ENCODE data around the genes LRRD1 and CALCR.

DNA sequence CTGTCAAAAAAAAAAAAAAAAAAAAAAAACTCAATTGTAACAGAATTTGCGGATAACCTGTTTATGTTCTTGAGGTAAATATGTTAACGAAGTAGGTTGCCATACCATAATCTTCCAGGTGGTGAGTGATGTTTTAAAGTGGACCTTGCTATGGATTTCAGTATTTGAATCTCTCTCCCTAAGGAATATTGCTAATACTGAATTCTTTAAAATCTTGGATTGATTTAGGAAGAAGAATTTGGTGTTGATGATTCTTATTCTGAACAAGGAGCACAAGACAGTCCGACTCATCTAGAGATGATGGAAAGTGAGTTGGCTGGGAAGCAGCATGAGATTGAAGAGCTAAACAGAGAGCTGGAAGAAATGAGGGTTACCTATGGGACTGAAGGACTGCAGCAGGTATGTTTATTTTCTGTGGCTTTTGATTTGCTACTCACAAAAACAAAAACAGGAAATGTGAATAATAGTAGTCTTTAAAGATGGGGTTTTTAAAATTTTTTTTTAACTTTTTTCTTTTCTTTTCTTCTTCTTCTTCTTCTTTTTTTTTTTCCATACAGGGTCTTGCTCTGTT lies 52.1 kb downstream of the AKAP9 start:
- PRO-cap, result no peak

DNA sequence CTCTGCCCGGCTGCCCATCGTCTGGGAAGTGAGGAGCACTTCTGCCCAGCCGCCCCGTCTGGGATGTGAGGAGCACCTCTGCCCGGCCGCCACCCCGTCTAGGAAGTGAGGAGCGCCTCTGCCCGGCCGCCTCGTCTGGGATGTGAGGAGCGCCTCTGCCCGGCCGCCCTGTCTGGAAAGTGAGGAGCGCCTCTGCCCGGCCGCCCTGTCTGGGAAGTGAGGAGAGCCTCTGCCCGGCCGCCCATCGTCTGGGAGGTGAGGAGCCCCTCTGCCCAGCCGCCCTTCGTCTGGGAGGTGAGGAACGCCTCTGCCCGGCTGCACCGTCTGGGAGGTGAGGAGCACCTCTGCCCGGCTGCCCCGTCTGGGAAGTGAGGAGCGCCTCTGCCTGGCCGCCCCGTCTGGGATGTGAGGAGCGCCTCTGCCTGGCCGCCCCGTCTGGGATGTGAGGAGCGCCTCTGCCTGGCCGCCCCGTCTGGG lies 86.6 kb downstream of the AKAP9 start:
- PRO-cap, result no peak

- PRO-cap, result no peak
Observed at GRCh38 chr7:92040608-92040905, 93.7 kb downstream of the CYP51A1 start.

DNA sequence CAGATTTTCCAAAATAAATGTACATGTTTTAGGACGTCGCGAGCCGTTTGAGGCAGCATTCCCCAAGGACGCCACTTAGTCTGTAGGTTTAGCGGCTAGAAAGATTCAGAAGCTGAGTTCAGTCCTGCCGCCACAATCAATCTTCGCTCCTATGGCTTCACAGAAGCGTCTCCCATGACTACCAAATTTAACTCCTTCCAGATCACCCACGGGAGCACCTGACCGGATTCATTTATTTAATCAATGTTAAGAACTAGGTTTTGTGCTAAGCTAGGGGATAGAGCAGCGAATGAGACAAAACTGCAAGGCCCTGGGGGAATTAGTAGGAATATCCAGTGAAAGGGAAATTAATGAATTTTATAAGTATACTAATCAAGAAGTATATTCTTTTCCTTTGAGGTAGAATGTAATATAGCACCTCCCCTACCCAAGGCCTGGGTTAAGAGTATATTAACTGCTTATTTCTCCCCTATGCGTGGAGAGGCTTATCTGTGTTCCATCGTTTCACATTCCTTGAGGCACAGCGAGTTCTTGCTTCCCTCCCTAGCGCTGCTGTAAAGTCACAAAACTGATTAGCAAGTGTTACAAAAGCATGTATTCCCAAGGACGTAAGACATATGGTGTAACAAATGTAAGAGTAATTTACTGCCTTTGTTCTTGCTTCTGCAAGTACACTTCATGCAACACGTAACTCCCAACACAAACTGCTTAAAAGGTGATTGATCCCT lies 1.0 kb upstream of the CYP51A1 start:
- PRO-cap, result no peak

DNA sequence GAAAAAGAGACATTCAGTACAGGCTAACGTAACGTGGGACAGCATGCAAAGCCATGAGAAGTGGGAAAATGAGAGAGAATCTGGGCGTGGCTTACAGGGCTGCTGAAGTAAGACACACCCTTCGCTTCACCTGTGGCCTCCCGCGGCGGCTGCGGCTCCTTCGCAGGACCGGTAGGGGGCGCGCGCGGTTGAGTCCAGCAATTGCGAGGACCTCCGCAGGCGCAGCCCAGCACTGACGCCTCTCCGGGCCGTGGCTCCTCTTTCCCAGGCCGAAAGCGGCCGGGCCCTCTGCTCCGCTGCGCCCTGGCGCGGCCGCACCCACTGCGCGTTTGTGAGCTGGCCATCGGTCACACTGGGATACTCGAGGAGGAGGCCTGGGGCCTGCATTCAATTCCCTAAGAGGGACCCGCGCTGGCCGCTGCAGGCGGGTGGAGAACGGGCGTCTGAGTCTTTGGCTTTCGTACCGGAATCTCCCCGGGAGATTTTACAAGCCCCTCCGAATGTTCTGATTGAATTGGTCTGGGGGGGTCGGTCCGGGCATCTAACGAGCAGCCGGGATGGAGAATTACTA lies at the start of gene LRRD1:
Gene LRRD1, minus strand, starts transcription at position 266 of the 571 bp plus-strand sequence.
- PRO-cap, result unidirectional peak, plus-strand start at position 200 of the sequence

DNA sequence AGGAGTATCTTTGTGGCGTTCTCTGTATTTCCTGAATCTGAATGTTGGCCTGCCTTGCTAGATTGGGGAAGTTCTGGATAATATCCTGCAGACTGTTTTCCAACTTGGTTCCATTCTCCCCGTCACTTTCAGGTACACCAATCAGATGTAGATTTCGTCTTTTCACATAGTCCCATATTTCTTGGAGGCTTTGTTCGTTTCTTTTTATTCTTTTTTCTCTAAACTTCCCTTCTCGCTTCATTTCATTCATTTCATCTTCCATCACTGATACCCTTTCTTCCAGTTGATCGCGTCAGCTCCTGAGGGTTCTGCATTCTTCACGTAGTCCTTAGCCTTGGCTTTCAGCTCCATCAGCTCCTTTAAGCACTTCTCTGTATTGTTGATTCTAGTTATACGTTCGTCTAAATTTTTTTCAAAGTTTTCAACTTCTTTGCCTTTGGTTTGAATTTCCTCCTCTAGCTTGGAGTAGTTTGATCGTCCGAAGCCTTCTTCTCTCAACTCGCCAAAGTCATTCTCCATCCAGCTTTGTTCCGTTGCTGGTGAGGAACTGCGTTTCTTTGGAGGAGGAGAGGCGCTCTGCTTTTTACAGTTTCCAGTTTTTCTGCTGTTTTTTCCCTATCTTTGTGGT lies 9.4 kb upstream of the LRRD1 start:
- PRO-cap, result no peak

DNA sequence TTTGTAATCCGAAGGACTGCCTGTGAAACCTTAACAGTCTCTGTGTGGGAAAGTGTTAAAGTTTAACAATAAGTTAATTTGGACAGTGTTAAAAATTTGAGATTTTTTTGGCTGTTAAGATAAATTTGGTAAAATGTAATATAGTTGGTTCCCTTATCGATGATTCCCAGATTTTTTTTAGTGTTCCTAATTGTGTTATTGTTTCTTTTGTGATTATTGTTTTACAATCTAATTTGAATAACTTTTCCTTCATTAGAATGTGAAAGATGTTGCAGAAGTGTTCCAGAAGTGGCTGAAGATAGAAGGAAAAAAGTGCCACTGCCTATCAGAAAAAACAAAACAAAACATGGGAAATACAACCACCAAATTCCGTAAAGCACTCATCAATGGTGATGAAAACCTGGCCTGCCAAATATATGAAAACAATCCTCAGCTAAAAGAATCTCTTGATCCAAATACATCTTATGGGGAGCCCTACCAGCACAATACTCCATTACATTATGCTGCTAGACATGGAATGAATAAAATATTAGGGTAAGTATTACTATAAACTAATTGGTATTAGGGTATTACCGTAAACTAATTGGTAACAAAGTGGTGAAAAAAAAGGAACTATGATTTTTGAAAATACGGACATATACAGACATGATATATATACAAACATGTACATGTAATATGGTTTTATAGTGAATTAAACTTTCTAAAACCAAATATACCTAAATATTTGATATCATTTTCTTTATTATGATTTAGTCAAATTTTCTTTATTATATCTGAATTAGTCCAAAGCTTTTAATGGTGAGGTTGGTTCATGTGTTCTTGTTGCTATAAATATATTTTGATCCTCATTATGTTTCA lies 49.1 kb downstream of the ANKIB1 start:
- PRO-cap, result no peak

DNA sequence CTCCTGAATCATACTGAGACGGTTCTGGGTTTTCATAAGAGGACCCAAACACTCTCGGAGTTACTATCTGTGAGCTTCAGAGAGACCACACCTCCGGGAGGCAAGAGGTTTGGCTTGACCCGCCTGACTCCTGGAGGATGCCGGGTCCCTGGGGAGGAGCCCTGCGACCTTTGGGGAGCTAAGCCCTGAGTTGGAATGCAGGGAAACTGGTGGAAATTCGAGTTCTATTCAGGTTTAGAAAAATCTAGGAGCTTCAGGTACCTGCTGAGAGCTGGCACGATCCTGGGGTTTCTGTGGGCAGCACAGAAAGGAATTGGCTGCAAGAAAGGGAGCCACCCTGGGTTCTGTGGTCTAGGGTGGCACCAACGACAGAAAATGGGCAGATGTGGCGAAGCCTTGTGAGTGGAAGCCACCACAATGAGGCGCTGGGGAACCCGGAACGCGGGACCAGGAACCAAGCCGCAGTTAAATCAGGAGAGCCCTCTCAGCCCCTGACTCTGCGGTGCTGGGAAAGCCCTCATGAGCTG lies 21.8 kb upstream of the GATAD1 start:
- PRO-cap, result no peak

GRCh38 chr7:92454369-92454835 lies 7.1 kb downstream of the GATAD1 start:
- PRO-cap, result no peak

- PRO-cap, result no peak
Observed at GRCh38 chr7:92474266-92474465, 3.6 kb downstream of the ERVW-1 start.

DNA sequence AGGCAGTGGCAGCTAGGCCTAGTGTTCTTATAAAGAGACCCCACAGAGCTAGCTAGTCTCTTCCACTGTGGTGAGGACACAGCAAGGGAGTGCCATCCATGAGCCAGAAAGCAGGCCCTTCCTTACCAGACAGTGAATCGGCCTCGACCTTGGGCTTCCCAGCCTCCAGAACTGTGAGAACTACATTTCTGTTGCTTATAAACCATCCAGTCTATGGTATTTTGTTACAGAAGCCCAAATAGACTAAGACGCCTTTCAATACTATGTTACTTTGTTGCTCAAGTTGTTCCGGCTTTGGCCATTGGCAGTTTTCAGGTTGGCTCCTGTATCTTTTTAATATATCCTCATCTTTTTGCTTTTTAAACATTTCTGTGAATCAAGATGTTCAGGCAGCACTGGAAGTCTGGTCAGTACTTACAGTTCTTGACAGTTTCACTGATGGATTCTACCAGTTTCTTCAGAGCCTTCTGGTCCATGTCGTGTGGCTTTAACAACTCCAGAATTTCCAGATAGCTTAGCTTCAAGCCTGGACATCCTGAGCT lies 28.9 kb downstream of the RBM48 start:
- PRO-cap, result no peak

GRCh38 chr7:92558232-92559229 lies 29.9 kb downstream of the RBM48 start:
- PRO-cap, result no peak

GRCh38 chr7:92801490-92802123 lies 34.8 kb downstream of the CDK6 start:
- PRO-cap, result no peak

GRCh38 chr7:92832779-92833236 lies 3.6 kb downstream of the CDK6 start:
- PRO-cap, result bidirectional peak, plus-strand start at chr7:92833139, minus-strand start at chr7:92833096

- PRO-cap, result bidirectional peak, plus-strand start at chr7:92835421, minus-strand start at chr7:92835291; bidirectional peak, plus-strand start at chr7:92835570, minus-strand start at chr7:92835545; bidirectional peak, plus-strand start at chr7:92835616, minus-strand start at chr7:92835615
Observed at GRCh38 chr7:92834868-92835877, 1.2 kb downstream of the CDK6 start.

DNA sequence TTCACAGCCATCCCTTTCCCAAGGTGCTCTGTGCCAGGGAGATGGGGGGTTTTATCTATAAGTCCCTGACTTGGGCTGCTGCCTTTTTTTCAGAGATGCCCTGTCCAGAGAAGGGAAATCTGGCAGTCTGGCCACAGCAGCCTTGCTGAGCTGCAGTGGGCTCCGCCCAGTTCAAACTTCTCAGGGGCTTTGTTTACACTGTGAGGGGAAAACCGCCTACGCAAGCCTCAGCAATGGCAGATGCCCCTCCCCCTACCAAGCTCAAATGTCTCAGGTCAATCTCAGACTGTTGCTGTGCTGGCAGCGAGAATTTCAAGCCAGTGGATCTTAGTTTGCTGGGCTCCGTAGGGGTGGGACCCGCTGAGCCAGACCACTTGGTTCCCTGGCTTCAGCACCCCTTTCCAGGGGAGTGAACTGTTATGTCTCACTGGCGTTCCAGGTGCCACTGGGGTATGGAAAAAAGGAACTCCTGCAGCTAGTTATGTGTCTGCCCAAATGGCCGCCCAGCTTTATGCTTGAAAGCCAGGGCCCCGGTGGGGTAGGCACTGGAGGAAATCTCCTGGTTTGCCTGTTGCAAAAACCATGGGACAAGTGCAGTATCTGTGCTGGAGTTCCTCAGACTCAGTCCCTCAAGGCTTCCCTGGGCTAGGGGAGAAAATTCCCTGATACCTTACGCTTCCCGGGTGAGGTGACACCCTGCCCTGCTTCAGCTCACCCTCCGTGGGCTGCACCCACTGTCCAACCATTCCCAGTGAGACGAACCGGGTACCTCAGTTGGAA lies 90.1 kb upstream of the CDK6 start:
- PRO-cap, result no peak

DNA sequence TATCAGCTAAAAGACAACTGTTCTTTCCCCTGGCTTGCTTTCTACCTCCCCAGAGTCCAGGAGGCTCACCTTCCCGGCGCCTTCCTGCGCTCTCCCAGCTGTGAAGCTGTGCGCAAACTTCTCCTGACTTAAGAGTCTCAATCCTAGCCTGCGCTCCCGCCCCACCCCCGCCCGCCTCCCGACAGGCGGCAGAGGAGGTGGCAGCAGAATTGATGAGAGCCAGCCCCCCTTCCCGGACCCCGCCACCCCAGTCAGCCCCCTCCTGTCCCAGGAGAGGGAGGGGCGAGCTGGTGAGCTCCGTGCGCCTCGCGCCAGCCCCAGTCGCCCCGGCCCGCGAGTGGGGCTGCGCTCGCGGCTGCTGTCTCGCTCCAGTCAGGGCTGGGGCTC lies at the start of gene CALCR:
Gene CALCR, minus strand, starts transcription at position 102 of the 387 bp plus-strand sequence.
- PRO-cap, result no peak

- PRO-cap, result no peak
Observed at GRCh38 chr7:93793431-93793854, 97.1 kb downstream of the TFPI2 start.

GRCh38 chr7:93923966-93924446 lies 2.5 kb downstream of the GNG11 start:
- PRO-cap, result unidirectional peak, minus-strand start at chr7:93924237

GRCh38 chr7:94052491-94052831 lies 48.3 kb upstream of the BET1 start:
- PRO-cap, result no peak

Data from bronchial lymph node (tissue), 1 donor.